Mammary microvascular endothelial cell (primary cell): ENCODE data around the gene THEMIS.

GRCh38 chr6:125821666-125822494 is 31.1 kb downstream of the NCOA7 start:
- RAMPAGE, long total RNA: no peak

DNA sequence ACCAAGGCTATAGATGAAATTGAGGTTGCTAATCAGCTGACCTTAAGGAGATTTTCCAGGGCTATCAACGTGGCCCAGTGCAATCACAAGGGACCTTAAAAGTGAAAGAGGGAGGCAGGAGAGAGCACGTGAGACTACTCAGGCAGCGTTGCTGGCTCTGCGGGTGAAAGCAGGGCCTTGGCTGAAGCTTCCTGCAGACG is 78.7 kb downstream of the NCOA7 start:
- RAMPAGE, long total RNA: no peak

GRCh38 chr6:126095601-126096168 is 109.3 kb downstream of the TRMT11 start:
- RAMPAGE, long total RNA: no peak

- RAMPAGE, long total RNA: no peak
These were observed 1.3 kb upstream of the RSPO3 start for GRCh38 chr6:127117219-127117602.

GRCh38 chr6:127268104-127268761 is 1.6 kb downstream of the RNF146 start:
- RAMPAGE, long total RNA: no peak

DNA sequence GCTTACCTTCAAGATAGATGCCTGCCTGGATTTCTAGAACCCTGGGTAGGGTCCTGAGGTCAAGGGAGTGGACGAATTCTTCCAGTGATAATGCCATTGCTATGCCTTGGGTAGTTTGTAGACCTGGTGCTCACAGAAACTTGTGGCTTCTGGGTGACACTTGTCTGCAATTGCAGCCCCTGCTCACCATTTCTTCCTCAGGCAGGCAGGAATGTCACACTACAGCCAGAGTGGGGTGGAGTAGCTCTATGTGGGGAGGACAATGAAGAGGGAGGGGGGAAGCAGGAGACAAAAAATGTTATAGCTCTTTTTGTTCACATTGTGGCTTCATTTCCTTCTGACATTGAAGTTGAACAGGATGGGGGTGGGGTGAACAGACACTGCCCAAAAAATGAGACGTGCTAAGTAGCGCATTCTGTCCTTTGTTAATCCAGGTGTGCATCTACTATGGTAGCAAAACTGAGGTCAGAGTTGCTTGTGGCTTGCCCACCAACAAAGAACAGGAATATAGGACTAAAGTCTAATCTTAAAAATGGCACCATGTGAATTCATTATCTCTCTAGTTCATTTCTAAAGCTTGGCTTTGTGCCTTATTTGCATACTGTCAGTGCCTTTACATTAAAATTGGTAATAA is at the start of gene THEMIS:
THEMIS (minus strand) TSS at position 223 of the 634 bp plus-strand sequence.
- RAMPAGE, long total RNA: no peak

- RAMPAGE, long total RNA: no peak
These were observed 17.8 kb upstream of the THEMIS start for GRCh38 chr6:127918490-127919153.

DNA sequence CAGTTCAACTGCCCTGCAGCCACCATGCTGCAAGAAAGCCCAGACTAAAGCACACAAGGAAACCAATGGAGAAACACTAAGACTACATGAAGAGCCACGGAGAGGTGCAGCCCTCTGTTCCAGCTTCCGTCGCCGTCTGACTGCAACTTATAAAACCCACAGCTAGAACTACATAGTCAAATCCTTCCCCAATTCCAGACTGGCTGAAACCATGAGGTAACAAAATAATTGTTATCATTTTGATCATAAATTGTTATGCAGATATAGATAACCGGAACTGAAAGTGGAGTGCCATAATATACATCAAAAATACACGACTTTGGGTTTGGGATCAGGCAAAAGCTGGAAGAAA is 21.2 kb upstream of the THEMIS start:
- RAMPAGE, long total RNA: no peak

GRCh38 chr6:128067923-128068604 is 167.2 kb upstream of the THEMIS start:
- RAMPAGE, long total RNA: no peak

DNA sequence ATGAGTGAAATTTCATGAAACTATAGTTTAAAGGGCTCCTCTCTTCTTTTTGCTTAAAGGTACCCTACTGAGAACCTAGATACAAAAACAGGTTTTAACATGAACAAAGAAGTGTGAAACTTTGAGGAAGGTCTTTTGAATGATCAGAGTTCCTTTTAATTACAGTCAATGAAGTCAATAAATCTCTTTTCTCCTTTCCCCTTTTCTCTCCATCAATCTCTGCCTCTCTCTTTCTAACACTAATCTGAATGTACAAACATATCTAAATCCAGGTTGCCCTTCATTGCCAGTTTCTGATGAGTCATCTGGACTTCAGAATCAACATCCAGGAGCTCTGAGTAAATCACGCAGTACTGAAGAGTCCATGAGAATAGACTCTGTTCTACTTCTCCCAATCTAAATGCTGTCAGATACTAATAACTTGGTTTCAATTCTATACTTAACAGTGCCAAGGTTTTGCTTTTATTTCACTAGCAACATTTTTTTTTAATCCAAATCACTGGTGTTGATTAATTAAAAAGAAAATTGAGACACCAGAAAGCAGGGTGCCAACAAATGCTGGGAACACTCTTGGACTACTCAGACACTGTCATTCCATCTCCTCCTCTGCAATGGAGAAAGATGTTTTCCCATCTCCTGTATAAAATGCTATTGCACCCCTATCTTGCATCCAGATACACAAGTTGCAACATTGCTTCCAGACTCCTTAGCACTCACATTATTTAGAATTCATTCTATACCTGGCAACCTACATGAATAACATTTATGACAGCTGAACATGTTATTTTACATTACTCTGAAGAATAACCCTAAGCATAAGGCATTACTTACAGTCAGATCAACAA is 238.8 kb upstream of the THEMIS start:
- RAMPAGE, long total RNA: no peak

DNA sequence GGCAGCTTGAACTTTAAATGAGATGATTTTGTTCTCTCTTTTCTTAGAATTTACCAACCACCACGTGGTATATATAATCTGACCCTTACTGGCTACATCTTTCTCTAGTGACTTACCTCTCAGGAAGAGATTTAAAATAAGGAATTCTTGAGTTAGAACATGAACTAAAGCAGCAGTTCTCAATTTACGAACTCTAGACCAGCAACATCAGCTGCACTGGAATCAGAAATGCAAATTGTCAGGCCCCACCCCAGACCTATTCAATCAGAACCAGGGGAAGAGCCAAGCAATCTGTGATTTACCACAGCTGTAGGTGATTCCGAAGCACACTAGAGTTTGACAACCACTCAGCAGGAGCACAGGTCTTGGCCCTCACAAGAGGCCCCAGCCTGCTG is 279.3 kb downstream of the PTPRK start:
- RAMPAGE, long total RNA: no peak

- RAMPAGE, long total RNA: no peak
These were observed 260.6 kb downstream of the PTPRK start for GRCh38 chr6:128259761-128260175.

GRCh38 chr6:128288810-128289503 is 231.4 kb downstream of the PTPRK start:
- RAMPAGE, long total RNA: no peak

GRCh38 chr6:128398048-128398394 is 122.4 kb downstream of the PTPRK start:
- RAMPAGE, long total RNA: no peak

- RAMPAGE, long total RNA: no peak
These were observed 39.5 kb downstream of the PTPRK start for GRCh38 chr6:128480782-128481354.

DNA sequence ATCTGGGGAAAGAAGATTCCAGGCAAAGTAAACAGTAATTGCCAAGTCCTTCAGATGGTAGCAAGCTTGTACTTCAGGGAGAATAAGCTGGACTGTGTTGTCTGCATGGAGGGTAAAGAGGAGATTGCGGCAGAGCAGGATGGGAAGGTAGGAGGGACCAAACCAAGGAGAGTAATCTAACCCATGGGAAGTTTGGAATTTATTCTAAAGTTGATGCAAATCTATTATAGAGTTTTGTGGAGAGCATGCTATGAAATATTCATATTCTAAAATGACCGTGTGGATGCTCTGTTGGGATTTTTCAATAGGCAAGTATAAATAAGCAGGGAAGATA is 164.4 kb upstream of the LAMA2 start:
- RAMPAGE, long total RNA: no peak

DNA sequence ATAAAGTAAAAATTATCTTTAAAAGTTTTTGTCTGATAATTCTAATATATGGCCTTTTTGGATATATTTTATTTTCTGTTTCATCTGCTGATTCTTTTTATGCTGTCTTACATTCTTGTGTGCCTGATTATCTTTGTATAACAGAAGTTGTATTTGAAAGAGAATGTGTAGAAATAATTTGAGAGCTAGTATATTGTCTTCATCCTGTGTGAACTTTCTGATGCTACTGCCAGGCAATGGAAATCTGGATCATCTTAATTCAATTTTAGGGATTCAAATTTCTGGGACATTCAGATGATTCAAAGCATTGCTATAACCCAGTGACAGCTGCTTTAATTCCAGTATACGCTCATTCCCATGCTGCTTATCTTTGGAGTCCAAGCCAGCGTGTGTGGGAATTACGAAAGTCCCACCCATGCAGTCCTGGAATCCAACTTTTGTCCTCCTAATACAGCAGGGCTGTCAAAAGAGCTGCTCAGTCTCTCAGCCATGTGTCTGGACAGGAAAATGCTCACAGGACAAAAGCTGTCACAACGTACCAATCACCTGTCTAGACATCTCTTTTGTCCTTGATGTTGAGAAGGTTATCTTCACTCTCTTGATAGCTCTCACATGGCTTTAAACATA is 219.7 kb downstream of the LAMA2 start:
- RAMPAGE, long total RNA: no peak

- RAMPAGE, long total RNA: no peak
These were observed 229.5 kb downstream of the LAMA2 start for GRCh38 chr6:129112308-129113052.

GRCh38 chr6:129131003-129131781 is 248.3 kb downstream of the LAMA2 start:
- RAMPAGE, long total RNA: no peak

DNA sequence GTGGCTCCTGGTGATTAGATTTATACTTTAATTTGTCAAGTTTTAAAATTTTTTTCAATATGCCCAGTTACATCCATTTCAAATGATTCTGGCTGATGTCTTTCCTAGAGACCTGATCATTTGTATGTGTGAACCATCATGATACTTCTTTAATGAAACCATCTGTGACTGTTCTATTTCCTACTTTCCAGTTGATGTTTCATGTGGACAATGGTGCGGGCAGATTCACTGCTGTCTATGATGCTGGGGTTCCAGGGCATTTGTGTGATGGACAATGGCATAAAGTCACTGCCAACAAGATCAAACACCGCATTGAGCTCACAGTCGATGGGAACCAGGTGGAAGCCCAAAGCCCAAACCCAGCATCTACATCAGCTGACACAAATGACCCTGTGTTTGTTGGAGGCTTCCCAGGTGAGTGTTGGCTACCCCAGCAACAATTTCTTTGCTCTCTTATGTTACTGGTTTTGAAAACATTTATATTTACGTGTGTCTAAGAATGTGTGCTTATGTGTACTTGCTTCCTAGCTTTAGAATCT is 195.7 kb downstream of the ARHGAP18 start:
- RAMPAGE, long total RNA: no peak